ENCODE data around the genes SAPCD1, C4A, TNXB, PPT2, RNF5 and PBX2.

DNA sequence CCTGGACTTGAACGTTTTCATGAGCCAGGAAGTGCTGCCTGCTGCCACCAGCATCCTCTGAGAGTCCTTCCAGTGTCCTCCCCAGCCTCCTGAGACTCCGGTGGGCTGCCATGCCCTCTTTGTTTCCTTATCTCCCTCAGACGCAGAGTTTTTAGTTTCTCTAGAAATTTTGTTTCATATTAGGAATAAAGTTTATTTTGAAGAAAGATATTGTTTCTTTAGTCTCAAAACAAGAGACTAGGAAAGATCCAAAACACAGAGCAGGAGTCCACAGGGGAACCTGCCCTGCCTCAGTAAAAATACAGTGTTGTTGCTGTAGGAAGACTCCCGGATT lies at the start of gene SAPCD1:
SAPCD1 (plus strand) TSS at position 186 of the 334 bp plus-strand sequence.
- RAMPAGE, long total RNA: no peak
- RRBS: no CpG with 5 or more reads among the region's 4 CpGs

DNA sequence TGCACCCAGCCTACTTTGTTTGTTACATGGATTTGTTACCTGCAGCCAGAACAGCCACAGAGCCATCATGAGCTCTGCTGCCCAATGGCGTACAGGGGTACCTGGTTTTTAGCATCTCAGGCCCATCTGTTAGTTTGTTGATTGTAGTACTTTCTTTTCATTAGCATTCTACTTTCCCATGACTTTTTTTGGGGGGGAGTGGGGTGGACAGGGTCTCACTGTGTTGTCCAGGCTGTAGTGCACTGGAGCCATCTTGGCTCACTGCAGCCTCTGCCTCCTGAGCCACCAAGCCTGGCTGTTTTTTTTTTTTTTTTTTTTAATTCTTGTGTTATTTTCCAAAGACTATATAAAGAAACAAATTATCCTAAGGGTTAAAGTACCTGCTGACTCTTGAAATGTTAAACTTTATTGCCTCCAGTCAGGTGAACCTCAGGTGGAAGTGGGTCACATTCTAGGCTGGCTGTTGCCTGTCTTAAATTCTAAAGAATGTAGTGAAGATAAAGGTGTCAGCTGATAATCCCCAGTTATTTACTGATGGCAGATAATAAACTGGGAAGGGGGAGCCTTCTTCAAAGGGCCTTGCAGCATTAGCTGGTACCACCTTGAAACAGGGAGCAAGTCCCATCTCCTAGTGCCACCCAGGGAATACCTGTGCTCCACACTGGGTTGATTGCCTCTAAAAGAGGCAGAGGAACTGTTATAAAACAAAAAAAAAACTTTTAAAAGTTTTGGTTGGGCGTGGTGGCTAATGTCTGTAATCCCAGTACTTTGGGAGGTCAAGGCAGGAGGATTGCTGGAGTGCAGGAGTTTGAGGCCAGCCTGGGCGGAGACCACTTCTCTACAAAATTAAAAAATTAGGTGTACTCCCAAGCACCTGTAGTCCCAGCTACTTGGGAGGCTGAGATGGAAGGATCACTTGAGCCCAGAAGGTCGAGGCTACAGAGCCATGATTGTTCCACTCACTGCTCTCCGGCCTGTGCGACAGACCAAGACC lies 15.0 kb downstream of the NEU1 start:
- RAMPAGE, long total RNA: no peak
- RRBS: no CpG with 5 or more reads among the region's 6 CpGs

- RAMPAGE, long total RNA: no peak
- RRBS: no CpG with 5 or more reads among the region's 4 CpGs
Measured at GRCh38 chr6:31859094-31859449, 3.5 kb downstream of the NEU1 start.

- RAMPAGE, long total RNA: no peak
- RRBS: no CpG with 5 or more reads among the region's 16 CpGs
Measured at GRCh38 chr6:31861882-31862300, 730 bp downstream of the NEU1 start.

- RAMPAGE, long total RNA: no peak
- RRBS: no CpG with 5 or more reads among the region's 7 CpGs
Measured at GRCh38 chr6:31866137-31866429, 3.5 kb upstream of the NEU1 start.

GRCh38 chr6:31899295-31899839 lies 1.9 kb upstream of the EHMT2 start:
- RAMPAGE, long total RNA: no peak
- RRBS: no CpG with 5 or more reads among the region's 6 CpGs

- RAMPAGE, long total RNA: no peak
- RRBS: 24% methylated on average over 10 of the region's 13 CpGs
Measured at GRCh38 chr6:31901191-31901384, 798 bp downstream of the ZBTB12 start.

DNA sequence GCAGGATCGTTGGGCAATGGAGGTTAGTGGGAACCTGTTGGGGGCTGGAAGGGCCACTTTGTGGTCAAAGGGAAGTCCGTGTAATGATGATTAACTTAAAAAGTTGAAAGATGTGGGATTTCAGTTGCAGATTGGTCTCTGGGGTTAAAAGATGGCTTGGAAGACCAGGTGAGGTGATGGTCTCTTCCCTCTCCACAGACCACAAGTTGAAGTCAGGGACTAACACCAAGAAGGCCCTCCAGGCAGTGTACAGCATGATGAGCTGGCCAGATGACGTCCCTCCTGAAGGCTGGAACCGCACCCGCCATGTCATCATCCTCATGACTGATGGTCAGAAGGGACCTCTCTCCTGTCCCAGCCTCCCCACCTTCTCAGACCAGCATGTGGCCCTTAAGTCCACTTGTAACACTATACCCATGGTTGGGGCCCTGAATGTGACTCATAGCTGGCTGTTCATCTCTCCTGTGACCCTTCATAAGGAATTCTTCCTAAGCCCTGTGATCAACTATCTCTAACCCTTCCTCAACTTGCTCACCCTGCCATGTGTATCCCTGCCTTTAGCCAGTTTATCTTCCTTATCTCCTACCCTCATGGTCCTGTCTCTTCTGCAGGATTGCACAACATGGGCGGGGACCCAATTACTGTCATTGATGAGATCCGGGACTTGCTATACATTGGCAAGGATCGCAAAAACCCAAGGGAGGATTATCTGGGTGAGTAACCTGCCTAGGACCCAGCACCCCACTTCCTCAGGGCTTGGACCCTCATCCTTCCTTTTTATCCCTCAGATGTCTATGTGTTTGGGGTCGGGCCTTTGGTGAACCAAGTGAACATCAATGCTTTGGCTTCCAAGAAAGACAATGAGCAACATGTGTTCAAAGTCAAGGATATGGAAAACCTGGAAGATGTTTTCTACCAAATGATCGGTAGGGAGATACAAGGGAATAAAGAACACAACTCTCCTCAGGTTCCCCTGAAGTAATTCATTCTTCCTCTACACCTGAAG lies 3.0 kb downstream of the CFB start:
- RAMPAGE, long total RNA: no peak
- RRBS: no CpG with 5 or more reads among the region's 10 CpGs

- RAMPAGE, long total RNA: no peak
- RRBS: no CpG with 5 or more reads among the region's 12 CpGs
Measured at GRCh38 chr6:31981614-31982327, at the start of gene C4A. Gene C4A (plus strand): TSS chr6:31982057.

GRCh38 chr6:32010700-32011500 lies 3.7 kb upstream of the C4B start:
- RAMPAGE, long total RNA: no peak
- RRBS: no CpG with 5 or more reads among the region's 34 CpGs

- RAMPAGE, long total RNA: no peak
- RRBS: no CpG with 5 or more reads among the region's 19 CpGs
Measured at GRCh38 chr6:32081009-32081764, 28.0 kb downstream of the TNXB start.

- RAMPAGE, long total RNA: no peak
- RRBS: no CpG with 5 or more reads among the region's 4 CpGs
Measured at GRCh38 chr6:32108858-32109152, 333 bp downstream of the TNXB start.

DNA sequence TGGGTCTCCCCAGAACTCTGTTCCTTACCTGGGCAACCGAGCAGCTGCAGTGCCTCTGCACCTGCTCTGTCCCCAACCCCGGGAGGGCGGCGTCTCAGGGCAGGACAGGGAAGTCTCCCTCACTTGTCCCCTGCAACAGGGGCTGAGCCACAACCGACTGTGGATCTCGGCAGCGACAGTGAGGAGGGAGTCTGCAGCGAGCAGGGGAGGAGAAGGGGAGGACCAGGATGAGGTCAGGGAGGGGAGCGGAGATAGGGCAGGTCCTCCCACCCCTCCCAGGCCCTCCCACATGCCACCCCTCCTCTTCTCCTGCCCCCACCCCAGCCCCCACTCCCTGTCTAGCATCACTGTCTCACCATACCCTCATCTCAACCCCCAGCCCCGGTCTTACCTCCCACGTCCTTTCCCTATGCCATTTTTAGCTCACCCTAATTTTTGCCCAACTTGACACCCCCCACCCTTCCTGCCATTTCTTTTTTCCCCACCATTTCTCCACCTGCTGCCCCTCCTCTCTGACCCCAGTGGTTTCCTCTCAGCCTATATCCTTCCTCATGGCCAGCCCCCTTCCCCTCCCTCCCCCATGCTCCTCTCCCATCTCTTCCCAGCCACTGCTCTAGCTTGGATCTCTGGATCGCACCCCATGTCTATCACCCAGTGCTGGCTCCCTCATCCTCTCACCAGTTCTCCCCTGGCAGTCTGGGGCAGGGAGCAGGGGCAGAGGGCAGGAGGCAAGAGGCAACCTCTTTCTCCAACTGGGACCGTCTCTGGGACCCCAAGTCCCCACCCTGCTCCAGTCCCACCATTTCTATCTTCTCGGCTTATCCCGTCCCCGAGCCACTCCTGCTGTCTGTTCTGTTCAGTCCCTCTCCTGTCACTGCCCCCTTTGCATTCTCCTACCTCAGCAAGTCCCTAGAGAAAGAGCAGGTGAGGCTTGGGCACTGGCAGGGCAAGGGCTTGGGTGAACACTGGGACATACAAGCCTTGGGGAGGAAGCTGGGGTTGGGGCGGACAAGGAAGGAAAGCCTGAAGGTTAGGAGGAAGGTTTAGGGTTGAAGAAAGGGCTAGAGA lies at the start of gene TNXB:
TNXB (minus strand) TSS at position 186 of the 1,068 bp plus-strand sequence.
- RAMPAGE, long total RNA: no peak
- RRBS: no CpG with 5 or more reads among the region's 17 CpGs

DNA sequence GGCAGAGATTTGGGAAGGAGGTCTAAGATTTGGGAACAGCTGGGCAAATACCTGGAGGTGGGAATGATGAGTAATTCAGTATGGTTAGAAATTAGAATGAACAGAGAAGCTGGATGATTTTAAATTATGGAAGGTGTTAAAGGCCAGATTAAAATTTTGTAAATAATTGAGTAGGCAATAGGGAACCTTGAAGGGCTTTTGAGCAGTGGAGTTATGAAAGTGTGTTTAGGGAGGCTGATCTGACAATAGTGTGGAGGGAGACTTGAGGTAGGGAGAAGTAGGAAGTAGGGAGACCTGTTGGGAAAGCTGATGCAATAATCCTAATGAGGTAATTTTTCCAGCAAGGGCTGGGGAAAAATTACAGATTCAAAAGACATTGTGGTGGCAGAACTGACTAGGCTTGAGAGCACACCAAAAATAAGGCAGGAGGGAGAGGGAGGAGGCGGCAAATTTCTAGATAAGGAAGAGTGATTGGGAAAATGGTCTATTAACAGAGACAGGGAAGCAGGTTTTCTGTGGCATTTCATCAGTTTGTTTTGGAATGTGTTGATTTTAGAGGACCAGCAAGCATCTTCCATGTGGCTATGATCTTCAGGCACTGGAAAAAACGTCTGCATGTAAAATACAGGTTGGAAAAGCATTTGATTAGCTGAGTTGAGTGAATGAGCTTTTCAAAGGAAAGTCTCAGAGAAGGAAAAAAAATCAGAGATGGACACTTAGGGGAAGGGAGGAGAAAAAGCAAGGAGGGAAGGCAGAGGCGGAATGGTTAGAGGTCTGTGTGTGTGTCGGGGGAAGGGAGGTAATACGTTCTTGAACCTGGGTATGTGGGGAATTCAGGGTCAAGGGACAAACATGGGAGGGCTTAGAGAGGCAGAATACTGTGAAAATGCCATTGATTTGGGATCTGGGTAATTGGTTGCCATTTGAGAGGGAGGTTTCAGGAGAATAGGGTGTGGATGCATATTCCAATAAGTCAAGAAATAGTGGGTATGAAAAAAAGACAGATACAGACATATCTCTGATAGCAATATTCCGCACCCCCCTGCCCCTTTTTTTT lies 5.3 kb downstream of the PRRT1 start:
- RAMPAGE, long total RNA: no peak
- RRBS: no CpG with 5 or more reads among the region's 6 CpGs

GRCh38 chr6:32153685-32154307 lies at the start of gene PPT2:
Gene PPT2 (plus strand): TSS chr6:32154141.
- RAMPAGE, long total RNA: no peak
- RRBS: no CpG with 5 or more reads among the region's 35 CpGs

DNA sequence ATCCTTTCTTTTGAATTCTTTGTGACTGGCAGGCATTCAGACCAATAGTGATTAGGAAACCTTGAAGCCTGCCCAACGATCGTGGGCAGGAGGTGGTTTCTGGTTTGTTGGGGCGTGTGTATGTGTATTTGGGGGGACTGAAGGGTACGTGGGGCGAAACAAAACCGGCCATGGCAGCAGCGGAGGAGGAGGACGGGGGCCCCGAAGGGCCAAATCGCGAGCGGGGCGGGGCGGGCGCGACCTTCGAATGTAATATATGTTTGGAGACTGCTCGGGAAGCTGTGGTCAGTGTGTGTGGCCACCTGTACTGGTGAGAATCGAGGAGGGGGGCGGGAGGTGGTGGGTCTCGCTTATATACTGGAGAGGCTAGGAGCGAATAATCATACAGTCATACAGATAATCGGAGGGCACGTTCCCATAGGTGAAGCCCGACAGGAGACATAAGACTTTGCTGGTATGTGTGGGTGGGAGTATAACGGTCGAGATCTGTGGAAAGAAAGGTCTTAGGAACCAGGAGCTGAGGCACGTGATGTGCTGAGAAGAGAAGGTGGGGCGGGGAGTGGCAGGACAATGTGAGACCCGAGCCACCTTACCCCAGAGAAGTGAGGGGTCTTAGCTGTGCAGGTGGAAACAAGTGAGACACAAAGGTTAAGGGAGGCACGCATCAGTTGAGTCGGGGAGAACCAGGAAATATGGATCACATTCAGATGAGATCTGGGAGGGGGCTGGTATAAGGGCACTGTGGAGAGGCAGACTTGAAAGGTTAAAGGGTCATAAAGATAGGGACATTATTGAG lies at the start of gene RNF5:
RNF5 (plus strand) TSS at position 64 of the 796 bp plus-strand sequence.
- RAMPAGE, long total RNA: start-site peak on the plus strand centred at position 140 of the sequence, 39 bp wide, 130 and 160 reads in 2 replicates
- RRBS: no CpG with 5 or more reads among the region's 32 CpGs

DNA sequence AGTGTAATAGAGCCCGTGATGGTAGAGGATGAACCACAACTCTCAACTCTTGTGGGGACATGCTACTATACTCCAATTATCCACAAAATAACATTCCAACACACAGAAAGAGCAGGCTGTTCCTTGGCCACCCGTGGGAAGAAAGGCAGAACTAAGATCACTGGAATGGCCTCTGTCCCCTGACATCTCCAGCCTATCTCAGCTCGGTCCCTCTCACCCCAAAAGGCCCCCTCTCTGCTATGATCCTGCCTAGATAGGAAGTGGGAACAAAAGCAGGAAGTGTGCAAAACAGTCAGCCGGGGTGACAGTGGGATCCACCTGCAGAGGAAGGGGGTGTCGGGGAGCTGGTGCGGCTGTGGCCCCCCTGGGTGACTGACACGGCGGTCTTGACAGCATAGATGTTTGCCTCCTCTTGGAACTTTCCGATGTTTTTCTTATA lies 2.9 kb upstream of the AGER start:
- RAMPAGE, long total RNA: no peak
- RRBS: no CpG with 5 or more reads among the region's 9 CpGs

DNA sequence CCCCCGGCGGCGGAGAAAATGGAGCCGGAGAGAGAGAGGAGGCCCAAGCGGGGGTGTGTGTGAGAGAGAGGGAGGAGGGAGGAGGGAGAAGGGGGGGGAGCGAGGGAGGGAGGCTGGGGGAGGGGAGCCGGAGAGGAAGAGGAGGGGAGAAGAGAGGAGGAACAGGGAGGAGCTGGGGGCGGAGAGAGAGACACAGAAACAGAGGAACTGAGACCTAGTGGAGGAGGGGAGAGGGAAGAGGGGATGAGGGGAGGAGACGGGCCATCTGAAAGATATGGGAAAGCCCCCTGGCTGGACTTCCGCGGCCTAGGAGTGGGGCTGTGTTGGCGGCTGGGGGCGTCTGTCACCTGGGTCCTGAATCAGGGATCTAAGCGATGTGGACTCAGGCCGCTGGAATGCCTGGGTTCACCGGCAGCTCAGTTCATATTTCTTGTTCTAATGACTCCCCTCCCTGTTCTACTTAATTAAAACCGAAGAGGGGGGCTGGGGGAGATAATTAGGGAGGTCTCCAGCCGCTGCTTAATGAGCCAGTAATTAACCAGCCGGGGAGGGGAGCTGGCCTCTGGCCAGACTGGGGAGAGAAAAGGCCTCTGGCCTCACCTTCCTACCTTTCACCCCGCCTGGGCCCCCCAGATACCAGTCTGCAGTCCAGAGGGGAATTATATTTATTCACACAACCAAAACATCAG lies at the start of gene PBX2:
PBX2 (minus strand) TSS at position 84 of the 689 bp plus-strand sequence.
- RAMPAGE, long total RNA: no peak
- RRBS: 2% methylated on average over 2 of the region's 20 CpGs

DNA sequence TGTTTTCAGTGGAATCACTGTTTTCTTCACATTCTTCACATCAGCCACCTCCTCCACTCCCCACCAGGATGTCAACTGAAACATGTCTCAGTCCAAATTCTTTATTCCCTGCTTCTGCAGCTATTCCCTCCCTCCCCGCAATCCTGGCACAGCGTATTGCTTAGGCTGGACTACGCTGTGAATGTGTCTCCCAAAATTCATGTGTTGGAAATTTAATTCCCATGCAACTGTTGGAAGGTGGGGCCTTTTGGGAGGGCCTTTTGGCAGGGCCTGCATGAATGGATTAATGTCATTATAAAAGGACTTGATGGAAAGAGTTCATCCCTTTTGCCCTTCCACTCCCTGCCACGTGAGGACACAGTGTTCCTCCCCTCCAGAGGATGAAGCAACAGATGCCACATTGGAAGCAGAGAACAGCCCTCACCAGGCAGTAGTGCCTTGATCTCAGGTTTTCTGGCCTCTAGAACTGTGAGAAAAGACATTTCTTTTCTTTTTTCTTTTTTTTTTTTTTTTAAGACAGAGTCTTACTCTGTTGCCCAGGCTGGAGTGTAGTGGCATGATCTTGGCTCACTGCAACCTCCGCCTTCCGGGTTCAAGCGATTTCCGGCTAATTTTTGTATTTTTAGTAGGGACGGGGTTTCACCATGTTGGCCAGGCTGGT lies 20.5 kb upstream of the NOTCH4 start:
- RAMPAGE, long total RNA: no peak
- RRBS: no CpG with 5 or more reads among the region's 9 CpGs

GRCh38 chr6:32255914-32256211 lies 32.0 kb upstream of the NOTCH4 start:
- RAMPAGE, long total RNA: no peak
- RRBS: no CpG with 5 or more reads among the region's 1 CpG